Keratinocyte (primary cell): ENCODE data around the genes RLIM, TENT5D and HDX.

DNA sequence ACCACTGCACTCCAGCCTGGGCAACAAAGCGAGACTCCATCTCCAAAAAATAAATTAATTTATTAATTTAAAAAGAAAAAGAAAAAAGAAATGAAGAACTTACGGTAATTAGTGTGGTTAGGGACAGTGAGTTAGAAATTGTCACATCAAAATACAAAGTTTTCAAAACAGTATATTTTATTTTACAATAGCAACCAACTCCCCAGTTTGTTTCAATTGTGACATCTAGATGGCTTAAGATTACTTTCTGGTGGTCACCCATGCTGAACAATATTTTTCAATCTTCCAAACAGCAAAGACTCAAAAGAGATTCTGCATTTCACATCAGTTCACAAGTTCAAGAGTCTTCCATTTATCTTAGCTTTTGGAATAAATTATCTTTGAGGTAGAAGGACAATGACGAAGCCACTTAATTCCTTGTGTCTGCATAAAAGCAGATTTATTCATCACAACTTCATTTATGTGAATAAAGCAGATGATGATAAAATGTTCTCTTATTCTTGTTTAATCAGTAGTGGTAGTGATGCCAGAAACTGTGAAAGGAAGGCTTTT, 257.6 kb downstream of the CHIC1 start:
CAGE:
- cytosol, long polyA minus RNA: no peak
- cytosol, long polyA plus RNA: no peak
- long polyA plus RNA: no peak
- nucleus, long polyA minus RNA: no peak
- nucleus, long polyA plus RNA: start-site peak on the minus strand centred at position 224 of the sequence, 71 bp wide, 1,218 and 638 reads in 2 replicates

DNA sequence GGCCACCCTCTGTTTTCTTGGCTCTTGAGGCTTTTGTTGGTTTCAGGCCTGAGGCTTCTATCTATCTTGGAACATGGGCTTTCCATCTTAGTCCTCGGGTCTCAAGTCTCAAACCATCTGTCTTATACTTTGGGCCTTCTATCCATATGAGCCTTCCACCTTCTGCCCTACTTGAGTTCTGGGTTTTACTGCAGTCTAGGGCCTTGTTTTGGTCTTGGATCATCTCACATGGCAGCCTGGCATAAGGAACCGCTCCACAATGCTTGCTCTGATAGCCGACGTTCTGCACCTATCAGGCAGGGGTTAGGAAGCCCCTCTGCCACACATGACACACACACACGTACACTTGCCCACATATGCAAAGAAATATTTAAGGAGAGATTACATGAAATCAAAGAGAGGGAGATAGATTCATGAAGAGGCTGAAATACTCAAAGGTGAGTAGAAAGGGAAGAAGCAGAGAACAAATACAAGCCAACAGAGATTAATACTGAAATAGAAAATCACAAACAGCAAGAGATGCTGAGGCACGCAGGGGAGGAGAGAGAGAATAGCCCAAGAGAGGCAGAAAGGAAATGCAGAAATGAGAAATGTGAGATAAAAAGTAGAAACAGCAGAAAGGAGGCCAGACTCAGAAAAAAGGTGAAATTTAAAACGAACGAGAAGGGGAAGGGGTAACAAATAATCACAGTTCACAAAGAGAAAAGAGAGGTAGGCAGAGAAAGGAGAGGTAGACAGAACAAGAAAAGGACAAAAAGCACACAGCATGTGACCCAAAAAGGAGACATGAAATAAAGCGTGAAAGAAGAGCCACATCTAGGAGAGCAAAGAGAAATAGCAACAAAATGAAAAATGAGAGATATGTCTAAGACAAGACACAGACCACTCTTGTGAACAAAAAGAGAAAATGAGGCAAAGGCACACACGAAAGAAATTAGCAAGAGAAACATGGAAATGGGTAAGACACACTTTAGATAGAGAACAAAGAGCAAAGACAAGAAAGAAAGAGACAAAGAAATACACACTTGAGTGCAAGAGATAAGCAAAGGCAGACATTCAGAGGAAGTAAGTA, 264.3 kb downstream of the CHIC1 start:
CAGE:
- cytosol, long polyA minus RNA: no peak
- cytosol, long polyA plus RNA: no peak
- long polyA plus RNA: no peak
- nucleus, long polyA minus RNA: no peak
- nucleus, long polyA plus RNA: no peak

DNA sequence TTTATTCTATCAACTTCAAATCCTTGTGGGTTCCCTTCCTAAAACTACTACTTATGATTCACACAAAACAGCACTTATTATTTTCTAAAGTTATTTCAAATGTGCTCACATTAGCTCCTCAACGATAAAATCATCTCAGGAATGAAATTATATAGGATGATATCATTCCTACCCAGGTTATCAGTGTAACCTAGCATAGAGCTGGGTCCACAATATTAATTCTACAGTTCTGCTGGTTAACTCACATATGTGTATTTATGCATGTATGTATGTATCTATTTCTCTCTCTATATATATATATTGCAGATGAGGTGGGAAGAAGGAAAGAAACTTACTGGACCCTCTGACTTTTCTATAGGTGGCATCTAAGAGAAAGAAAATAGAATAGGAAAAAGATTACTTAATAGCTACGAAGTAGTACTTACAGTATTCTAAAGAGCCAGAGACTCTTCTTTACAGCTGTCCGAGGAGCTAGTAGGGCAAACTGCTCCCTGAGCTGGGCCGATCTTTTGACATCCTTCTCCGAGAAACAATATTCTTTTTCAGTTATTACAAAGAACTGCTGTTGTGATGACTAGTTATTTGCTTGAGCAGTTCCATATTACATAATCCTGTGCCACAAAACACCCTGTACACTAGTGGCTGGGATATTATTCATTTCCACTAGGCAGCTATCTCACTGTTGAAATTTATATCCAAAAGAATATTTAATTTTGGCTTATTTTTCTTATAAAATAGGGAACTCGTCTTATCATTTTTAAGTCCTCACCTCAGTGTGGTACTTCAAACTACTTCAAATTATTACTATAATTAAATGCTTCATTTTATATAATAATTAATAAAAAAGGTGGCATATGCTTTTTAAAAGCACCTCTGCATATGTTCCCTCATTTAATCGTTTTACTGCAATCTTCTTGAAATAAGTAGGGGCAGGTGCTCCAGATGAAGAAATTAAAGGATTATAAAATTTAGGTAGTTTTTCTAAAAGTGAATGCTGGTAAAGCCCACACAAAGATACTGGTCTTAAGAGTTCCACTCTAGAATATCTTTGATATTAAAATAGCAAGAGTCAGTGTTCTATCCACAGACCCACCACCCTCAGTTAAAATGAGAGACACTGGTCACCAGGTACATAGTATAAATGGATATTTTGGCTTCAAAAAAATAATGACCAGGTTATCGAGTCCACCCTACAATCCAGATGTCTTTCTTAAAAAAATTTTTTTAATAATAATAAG, 278.4 kb downstream of the CHIC1 start:
CAGE:
- cytosol, long polyA minus RNA: no peak
- cytosol, long polyA plus RNA: no peak
- long polyA plus RNA: no peak
- nucleus, long polyA minus RNA: no peak
- nucleus, long polyA plus RNA: no peak

DNA sequence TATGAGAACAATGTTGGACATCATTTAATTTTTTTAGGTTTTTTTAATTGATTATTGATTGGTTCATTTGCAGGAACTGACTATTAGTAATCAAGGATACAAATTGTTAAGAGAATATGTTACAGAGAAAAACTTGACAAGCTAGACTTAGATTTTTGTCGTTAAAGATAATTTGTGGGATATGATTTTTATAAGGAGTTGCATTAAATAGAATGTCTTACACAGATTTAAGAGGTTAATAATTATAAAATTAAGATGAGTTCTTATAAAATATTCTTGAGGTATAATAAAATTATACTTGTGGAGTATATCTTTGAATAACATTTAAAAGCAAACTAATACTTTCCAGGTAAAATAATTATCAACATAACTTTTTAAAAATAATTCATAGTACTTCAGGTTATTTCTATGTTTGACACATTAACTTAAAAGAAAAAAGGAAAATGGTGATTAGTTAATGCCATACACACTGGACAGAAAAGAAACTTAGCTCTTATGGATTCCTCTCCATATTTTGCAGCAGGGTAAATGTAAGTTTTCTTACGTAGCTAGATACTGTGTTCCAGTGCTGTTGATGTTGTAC, 356.5 kb upstream of the ZCCHC13 start:
CAGE:
- cytosol, long polyA minus RNA: no peak
- cytosol, long polyA plus RNA: no peak
- long polyA plus RNA: no peak
- nucleus, long polyA minus RNA: start-site peak on the plus strand centred at position 297 of the sequence, 885 bp wide, 26 reads
- nucleus, long polyA plus RNA: no peak

DNA sequence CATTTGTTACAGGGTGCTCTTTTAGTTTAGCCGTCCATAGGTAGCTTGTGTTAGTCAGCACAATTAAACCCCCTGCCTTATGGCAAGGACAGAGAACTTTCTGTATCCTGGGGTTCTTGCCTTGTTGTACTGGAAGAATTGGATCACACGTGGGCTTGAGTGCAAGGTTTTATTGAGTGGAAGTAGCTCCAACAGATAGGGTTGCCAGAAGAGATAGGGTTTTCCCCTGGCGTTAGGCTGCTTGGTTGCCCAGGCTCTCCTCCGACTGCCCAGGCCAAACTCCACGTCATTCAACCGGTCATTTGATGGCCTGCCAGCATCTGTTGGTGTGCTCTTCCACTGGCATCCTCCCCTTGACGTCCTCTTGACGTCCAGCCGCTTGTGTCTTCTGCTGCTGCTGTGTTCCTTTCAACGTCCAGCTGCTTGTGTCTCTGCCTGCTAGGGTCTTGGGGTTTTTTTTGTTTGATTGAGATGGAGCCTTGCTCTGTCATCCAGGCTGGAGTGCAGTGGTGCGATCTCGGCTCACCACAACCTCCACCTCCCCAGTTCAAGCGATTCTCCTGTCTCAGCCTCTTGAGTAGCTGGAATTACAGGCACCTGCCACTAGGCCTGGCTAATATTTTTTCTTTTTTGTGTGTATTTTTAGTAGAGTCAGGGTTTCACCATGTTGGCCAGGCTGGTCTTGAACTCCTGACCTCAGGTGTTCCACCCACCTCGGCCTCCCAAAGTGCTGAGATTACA, 340.2 kb upstream of the ZCCHC13 start:
CAGE:
- cytosol, long polyA minus RNA: no peak
- cytosol, long polyA plus RNA: no peak
- long polyA plus RNA: no peak
- nucleus, long polyA minus RNA: no peak
- nucleus, long polyA plus RNA: no peak

CAGE:
- cytosol, long polyA minus RNA: no peak
- cytosol, long polyA plus RNA: no peak
- long polyA plus RNA: no peak
- nucleus, long polyA minus RNA: no peak
- nucleus, long polyA plus RNA: no peak
Observed at GRCh38 chrX:74099562-74100457, 204.2 kb upstream of the ZCCHC13 start.

CAGE:
- cytosol, long polyA minus RNA: no peak
- cytosol, long polyA plus RNA: no peak
- long polyA plus RNA: no peak
- nucleus, long polyA minus RNA: no peak
- nucleus, long polyA plus RNA: no peak
Observed at GRCh38 chrX:74237991-74238576, 65.9 kb upstream of the ZCCHC13 start.

CAGE:
- cytosol, long polyA minus RNA: no peak
- cytosol, long polyA plus RNA: no peak
- long polyA plus RNA: no peak
- nucleus, long polyA minus RNA: no peak
- nucleus, long polyA plus RNA: no peak
Observed at GRCh38 chrX:74267833-74268859, 35.8 kb upstream of the ZCCHC13 start.

DNA sequence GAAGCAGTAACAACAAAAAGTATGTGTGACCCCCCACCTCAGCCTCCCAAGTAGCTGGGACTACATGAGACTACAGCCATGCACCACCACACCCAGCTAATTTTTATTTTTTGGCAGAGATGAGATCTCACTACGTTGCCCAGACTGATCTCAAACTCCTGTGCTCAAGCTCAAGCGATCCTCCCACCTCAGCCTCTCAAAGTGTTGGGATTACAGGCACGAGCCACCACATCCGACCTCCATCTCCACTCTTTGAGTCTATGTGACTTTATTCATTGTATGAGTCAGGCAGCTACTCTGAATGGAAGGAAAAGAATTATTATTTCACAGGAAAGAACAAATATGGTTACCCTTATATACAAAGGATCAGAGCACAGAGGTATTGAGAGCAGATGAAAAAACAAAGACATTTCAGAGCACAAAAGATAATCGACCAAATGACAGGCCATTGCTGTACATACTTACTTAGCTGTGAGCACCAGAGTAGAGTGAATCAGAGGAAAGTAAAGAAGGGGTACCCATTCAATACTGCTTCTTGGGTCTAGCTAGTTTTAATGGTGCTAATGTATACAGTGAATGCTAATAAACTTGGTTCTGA, 28.6 kb upstream of the ZCCHC13 start:
CAGE:
- cytosol, long polyA minus RNA: no peak
- cytosol, long polyA plus RNA: no peak
- long polyA plus RNA: no peak
- nucleus, long polyA minus RNA: no peak
- nucleus, long polyA plus RNA: no peak

GRCh38 chrX:74291704-74292866, 11.9 kb upstream of the ZCCHC13 start:
CAGE:
- cytosol, long polyA minus RNA: start-site peak on the minus strand at chrX:74292343-74292355, 18 reads
- cytosol, long polyA plus RNA: no peak
- long polyA plus RNA: start-site peak on the minus strand at chrX:74292520-74292635, 73 and 63 reads in 2 replicates
- nucleus, long polyA minus RNA: start-site peak on the minus strand at chrX:74292035-74292101, 18 reads; start-site peak on the minus strand at chrX:74292328-74292367, 157 reads; start-site peak on the minus strand at chrX:74292491-74292565, 50 reads
- nucleus, long polyA plus RNA: start-site peak on the minus strand at chrX:74292323-74292378, 73 and 75 reads in 2 replicates; start-site peak on the minus strand at chrX:74292520-74292601, 117 and 24 reads in 2 replicates

DNA sequence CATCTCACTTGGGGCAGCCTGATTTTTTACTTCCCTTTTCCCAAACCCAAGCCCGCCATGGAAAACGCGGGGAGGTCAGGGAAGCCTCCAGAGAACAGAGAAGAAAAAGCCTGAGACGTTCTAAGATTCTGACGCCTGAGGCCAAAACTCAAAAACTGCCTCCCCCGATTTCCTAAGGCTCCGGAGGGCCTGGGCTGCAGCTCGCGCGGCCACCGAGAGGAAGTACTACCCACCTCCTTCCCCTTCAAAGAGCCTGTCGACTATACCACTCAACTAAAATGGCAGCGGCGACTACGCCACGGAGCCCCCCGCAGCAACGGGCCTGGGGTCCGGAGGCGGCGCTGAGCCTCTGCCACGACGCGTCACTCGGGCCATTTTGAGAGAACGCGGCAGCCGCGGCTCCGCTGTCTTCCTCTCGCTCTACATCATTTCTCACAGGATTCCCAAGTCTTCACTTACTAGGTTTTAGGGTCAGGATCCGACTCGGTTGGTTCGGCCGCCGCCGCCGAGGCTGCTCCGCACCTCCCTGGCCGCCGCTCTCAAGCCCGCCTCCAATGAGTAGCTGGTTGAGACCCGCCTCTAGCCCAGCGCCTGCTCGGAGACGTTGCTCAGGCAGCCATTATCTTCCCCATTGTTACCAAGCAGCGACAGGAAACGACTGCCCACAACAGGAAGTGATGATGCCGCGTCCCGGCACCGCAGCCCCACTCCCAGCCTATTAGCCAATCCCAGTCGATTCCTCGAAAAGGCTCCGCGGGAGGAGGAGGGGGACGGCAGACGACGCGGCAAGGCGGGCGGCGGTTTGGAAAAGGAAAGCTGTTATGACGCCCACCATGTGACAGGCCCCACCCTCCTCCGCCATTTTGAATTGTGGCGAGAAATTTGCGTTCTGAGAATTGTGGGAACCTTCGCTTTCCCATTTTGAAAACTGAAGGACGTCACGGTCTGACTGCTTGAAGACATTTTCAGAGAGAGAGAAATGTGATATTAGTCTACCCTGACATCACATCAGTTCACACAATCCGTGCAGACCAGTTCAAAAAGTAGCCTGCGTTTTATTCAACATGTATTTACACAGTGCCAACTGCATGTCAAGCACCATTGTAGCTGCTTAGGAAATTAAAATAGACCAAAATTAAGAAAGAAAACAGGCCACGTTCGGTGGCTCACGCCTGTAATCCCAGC, at the start of gene RLIM:
TSS of gene RLIM (minus strand) at position 662 of the 1,185 bp plus-strand sequence.
CAGE:
- cytosol, long polyA minus RNA: start-site peak on the minus strand centred at position 643 of the sequence, 67 bp wide, 17 reads
- cytosol, long polyA plus RNA: no peak
- long polyA plus RNA: no peak
- nucleus, long polyA minus RNA: no peak
- nucleus, long polyA plus RNA: no peak

DNA sequence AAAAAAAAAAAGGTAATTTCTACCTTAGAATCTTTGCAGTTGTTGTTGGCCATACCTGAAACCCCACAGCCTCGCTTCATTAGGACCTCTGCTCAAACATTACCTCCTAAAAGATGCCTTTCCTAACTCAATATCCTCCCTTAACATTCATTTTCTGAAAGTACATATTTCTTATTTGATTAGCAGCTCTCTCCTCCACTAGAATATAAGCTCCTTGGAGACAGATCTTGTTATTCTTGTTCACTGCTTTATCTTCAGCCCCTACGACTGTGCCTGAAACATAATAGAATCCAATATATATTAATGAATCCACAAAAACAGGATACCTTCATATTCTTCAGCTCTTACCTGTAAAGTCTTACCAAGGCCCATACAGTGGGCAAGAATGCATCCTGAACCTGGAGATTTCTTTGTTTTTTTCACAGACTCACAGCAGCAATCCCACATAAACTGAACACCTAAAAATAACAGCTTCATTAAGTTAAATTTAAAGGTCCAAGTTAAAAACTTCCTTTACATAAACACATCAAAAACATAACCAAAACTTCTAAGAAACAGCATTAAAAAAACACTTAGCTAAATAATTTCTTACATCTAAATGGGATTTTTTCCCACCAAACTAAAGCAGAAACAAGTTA, 151.7 kb downstream of the ATRX start:
CAGE:
- cytosol, long polyA minus RNA: no peak
- cytosol, long polyA plus RNA: no peak
- long polyA plus RNA: no peak
- nucleus, long polyA minus RNA: no peak
- nucleus, long polyA plus RNA: no peak

DNA sequence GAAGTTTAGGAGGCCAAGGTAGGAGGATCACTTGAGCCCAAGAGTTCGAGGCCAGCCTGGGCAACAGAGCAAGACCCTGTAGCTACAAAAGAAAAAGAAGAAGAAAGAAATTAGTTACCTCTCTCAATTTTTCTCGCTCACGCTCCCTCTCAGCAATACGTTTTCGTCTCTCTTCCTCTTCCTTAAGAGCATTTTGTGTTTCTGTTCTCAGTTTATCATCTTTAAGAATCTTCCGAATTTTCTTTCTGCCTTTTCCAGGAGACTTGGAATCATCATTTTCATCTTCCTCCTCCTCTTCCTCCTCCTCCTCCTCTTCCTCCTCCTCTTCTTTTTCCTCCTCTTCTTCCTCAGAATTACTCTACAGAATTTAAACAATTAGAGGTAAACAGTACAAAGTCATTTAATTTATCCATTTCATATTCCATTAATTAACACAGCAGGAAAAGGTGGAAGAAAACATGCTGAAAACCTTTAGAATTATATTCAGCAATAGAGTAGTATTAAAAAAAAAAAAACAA, 134.0 kb downstream of the ATRX start:
CAGE:
- cytosol, long polyA minus RNA: start-site peak on the minus strand centred at position 292 of the sequence, 19 bp wide, 91 reads
- cytosol, long polyA plus RNA: no peak
- long polyA plus RNA: no peak
- nucleus, long polyA minus RNA: start-site peak on the minus strand centred at position 320 of the sequence, 161 bp wide, 513 reads
- nucleus, long polyA plus RNA: no peak

CAGE:
- cytosol, long polyA minus RNA: no peak
- cytosol, long polyA plus RNA: no peak
- long polyA plus RNA: no peak
- nucleus, long polyA minus RNA: no peak
- nucleus, long polyA plus RNA: no peak
Observed at GRCh38 chrX:78322841-78323319, 4.5 kb downstream of the CYSLTR1 start.

DNA sequence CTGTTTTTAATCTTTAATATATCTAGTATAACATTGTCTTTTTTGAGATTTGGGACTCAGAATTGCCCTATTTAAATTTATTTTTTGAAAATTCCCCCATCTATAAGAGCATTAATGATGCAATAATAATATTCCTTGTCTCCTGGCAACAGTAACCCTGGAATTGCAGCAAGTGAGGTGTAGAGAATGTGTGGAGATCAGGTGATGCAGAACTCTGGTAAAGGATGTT, at the start of gene TENT5D:
TSS of gene TENT5D (plus strand) at position 166 of the 229 bp plus-strand sequence.
CAGE:
- cytosol, long polyA minus RNA: no peak
- cytosol, long polyA plus RNA: no peak
- long polyA plus RNA: no peak
- nucleus, long polyA minus RNA: no peak
- nucleus, long polyA plus RNA: no peak

CAGE:
- cytosol, long polyA minus RNA: no peak
- cytosol, long polyA plus RNA: no peak
- long polyA plus RNA: no peak
- nucleus, long polyA minus RNA: no peak
- nucleus, long polyA plus RNA: no peak
Observed at GRCh38 chrX:81940593-81940792, 738.6 kb downstream of the SH3BGRL start.

DNA sequence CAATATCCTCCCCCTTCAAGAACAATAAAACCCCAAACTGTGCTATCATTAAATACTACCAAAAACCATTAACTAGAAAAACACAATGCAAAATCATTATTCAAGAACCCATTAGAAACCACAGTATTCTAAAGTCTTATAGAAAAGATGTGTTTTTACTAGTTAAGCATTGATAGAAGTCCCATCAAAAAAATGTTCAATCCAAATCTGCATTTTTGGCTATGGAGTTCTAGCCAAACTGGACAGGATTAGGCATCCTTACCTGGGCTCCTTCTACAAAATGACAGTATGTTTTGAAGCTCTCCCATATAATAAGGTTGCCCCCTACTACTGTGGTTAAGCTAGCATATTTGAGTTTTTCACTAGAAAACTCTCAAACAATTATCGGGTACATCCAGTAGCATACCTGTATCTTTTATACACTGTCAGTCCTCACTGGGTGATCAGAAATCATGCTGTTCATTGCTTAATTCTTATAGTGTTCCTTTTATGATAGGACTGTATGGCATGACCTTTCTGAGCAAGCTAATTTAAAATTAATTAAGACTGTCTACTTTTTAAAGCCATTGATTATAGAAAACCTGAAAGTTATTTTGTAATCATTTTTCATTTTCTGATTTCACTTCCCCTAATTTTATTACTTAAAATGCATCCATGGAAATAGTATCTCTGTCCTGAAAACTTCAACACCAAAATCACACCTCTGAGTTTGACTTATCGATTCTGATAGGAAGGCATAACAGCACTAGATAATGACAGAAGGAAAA, 126.1 kb downstream of the RPS6KA6 start:
CAGE:
- cytosol, long polyA minus RNA: no peak
- cytosol, long polyA plus RNA: no peak
- long polyA plus RNA: no peak
- nucleus, long polyA minus RNA: no peak
- nucleus, long polyA plus RNA: no peak

GRCh38 chrX:84502367-84502688, at the start of gene HDX:
Gene HDX (minus strand): TSS chrX:84502453.
CAGE:
- cytosol, long polyA minus RNA: start-site peak on the minus strand at chrX:84502444-84502459, 23 reads
- cytosol, long polyA plus RNA: no peak
- long polyA plus RNA: no peak
- nucleus, long polyA minus RNA: start-site peak on the minus strand at chrX:84502422-84502475, 128 reads
- nucleus, long polyA plus RNA: start-site peak on the minus strand at chrX:84502427-84502508, 26 and 50 reads in 2 replicates

CAGE:
- cytosol, long polyA minus RNA: no peak
- cytosol, long polyA plus RNA: no peak
- long polyA plus RNA: no peak
- nucleus, long polyA minus RNA: no peak
- nucleus, long polyA plus RNA: no peak
Observed at GRCh38 chrX:84737333-84738136, 235.3 kb upstream of the HDX start.

GRCh38 chrX:85903604-85903981, 143.8 kb downstream of the CHM start:
CAGE:
- cytosol, long polyA minus RNA: no peak
- cytosol, long polyA plus RNA: no peak
- long polyA plus RNA: no peak
- nucleus, long polyA minus RNA: no peak
- nucleus, long polyA plus RNA: no peak